ENCODE data around the genes MSH2 and MSH6.

GRCh38 chr2:47334150-47334805 is 34.8 kb upstream of the EPCAM start:
- PRO-cap, result no peak
- RAMPAGE, long total RNA, 3 experiments, result no peak in any of the 3 experiments

- PRO-cap, result no peak
- RAMPAGE, long total RNA, 3 experiments, result no peak in any of the 3 experiments
Measured at GRCh38 chr2:47378879-47379129, 9.7 kb downstream of the EPCAM start.

GRCh38 chr2:47402478-47403768 is at the start of gene MSH2:
MSH2 (plus strand) TSS chr2:47403156.
- PRO-cap, result bidirectional peak, plus-strand start at chr2:47403167, minus-strand start at chr2:47402954; bidirectional peak, plus-strand start at chr2:47403691, minus-strand start at chr2:47403558
- RAMPAGE, long total RNA, 3 experiments, result start-site peak on the plus strand in 2 of 3 experiments, at chr2:47403134-47403180 at its widest, 41 to 68 reads per replicate

- PRO-cap, result no peak
- RAMPAGE, long total RNA, 3 experiments, result no peak in any of the 3 experiments
Measured at GRCh38 chr2:47690715-47691191, 92.2 kb upstream of the MSH6 start.

DNA sequence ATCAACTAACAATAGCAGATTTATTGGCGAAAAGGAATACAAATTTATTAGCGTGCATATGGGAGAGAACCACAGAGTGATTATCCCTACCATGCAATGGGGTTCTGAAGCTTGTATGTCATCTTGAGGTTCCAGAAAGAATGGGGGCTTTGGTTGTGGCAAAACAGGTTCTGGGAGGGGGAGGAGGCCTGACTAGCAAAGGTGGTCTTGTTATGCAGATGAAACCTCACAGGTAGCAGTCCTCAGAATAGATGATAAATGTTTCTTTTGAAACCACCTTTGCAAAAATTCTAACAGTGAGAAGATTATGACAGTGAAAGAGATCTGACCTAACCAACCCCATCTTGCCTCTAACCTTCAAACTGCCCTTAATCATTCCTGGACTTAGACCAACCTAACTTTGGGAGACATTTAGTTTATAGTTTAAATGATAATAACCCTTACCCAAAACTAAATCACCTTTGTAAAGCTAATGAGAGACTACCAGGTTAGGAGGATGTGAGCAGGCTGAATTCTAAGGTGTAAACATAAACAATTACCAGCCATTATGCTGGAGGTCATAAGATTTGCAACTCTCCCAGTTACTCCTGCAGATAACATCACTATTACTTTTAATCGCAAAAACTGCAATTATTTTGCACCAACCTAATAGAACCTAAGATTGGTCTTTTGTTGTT is 86.7 kb upstream of the MSH6 start:
- PRO-cap, result no peak
- RAMPAGE, long total RNA, 3 experiments, result no peak in any of the 3 experiments

- PRO-cap, result unidirectional peak, minus-strand start at chr2:47782751; bidirectional peak, plus-strand start at chr2:47783145, minus-strand start at chr2:47782948
- RAMPAGE, long total RNA, 3 experiments, result start-site peak on the plus strand in 1 of 3 experiments, at chr2:47783145-47783161 at its widest, 34 reads per replicate
Measured at GRCh38 chr2:47782460-47783547, at the start of gene MSH6. MSH6 (plus strand) TSS chr2:47783145.

- PRO-cap, result bidirectional peak, plus-strand start at chr2:47783955, minus-strand start at chr2:47783753
- RAMPAGE, long total RNA, 3 experiments, result no peak in any of the 3 experiments
Measured at GRCh38 chr2:47783548-47784295, 777 bp downstream of the MSH6 start.

DNA sequence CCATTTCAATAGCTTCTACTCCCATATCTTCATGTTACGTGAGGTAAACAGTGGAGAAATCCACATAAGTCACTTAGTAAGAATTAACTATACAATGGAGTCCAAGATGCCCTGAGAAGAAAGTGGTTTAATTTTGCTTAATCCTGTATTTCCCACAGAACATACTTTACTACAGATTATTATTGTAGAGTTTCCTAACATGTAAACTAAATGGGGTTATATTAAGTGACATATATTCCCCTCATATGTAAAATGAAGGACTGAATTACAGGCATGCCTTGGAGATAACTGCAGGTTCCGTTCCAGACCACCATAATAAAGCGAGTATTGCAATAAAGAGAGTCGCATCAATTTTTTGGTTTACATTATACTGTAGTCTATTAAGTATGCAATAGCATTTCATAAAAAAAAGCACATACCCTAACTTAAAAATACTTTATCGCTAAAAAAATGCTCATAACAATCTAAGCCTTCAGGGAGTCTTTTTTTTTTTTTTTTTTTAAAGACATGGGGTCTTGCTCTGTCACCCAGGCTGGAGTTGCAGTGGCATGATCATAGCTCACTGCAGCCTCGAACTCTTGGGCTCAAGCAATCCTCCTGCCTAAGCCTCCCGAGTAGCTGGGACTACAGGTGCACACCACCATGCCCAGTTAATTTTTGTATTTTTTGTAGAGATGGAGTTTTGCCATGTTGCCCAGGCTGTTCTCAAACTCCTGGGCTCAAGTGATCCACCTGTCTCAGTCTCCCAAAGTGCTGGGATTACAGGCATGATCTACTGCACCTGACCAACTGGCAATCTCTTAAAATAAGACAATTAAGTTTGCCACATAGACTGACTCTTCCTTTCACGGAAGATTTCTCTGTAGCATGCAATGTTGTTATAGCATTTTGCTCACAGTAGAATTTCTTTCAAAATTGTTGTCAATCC is 31.2 kb downstream of the MSH6 start:
- PRO-cap, result no peak
- RAMPAGE, long total RNA, 3 experiments, result no peak in any of the 3 experiments

GRCh38 chr2:47822004-47822660 is 39.2 kb downstream of the MSH6 start:
- PRO-cap, result no peak
- RAMPAGE, long total RNA, 3 experiments, result no peak in any of the 3 experiments

- PRO-cap, result no peak
- RAMPAGE, long total RNA, 3 experiments, result no peak in any of the 3 experiments
Measured at GRCh38 chr2:47869707-47870812, 36.2 kb downstream of the FBXO11 start.

DNA sequence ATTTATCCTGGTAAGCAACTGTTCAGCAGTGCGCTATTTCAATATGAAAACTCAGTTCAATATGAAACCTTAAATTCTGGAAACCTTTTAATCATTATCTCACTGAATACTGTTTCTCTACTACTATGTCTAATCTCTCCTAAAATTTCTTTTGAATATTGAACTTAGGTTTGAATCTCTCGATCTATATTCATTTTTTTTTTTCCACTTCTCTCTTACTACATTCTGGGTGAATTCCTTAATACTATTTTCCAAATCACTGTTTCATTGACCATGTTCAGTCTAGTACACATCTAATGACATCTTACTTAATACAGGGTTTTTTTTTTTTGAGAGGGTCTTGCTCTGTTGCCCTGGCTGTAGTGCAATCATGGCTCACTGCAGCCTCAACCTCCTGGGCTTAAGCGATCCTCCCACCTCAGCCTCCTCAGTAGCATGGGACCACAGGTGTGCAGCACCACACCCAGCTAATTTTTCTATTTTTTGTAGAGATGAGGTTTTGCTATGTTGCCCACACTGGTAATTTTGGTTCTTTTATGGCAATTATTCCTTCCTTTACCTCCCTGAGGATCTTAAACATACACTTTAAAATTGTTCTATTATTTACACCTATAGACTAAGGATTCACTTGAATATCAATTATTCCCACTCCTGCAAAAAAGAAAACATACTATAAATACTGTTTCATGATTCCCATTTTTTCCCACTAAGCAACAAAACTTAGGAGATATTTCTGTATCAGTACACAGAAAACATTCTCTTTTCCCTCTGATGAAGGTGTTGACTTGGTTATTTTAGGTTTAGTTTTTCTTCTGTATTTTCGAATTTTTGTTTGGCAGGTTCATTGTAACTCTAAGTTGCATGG is 29.3 kb downstream of the FBXO11 start:
- PRO-cap, result no peak
- RAMPAGE, long total RNA, 3 experiments, result start-site peak on the minus strand in 1 of 3 experiments, centred at position 296 of the sequence, 8 reads per replicate

DNA sequence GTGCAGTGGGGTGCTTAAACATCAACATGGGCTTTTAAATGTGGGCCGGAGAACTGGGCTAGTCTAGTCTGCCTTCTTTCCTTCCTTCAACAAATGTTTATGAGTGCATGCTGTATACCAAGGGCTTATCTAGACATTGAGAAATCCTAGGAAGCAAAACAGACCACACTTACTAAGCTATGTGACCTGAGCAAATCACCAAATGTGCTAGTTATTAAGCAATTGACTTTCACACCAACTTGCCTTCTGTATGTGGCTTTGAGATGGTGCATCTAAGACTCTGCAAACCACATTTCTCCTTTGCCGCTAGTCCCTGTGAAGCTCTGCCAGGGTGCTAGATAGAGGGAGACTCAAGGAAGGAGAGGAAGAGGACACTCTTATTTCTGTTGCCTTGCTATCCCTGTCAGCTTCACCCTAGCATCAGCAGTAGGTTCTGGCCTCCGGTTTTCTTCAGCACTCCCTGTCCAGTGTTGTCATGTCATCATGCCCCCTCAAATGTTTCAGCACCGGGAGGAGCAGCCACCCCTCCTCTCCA is 201.2 kb upstream of the FOXN2 start:
- PRO-cap, result no peak
- RAMPAGE, long total RNA, 3 experiments, result no peak in any of the 3 experiments

DNA sequence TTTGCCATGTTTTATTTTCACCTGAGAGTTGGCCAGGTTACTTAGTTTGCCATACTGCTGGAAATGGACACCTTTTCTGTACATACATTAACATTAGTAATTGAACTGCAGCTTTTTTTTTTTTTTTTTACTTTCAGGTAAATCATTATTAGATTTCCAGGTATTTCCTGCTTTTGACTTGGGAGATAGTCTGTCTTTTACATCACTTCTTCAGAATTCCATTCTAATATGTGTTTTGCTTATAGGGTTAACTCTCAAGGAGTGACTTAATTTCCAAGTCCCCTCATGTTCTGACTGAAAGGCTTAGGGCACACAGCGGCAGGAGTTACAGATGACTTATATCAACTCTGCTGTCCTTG is 160.4 kb upstream of the FOXN2 start:
- PRO-cap, result no peak
- RAMPAGE, long total RNA, 3 experiments, result no peak in any of the 3 experiments

DNA sequence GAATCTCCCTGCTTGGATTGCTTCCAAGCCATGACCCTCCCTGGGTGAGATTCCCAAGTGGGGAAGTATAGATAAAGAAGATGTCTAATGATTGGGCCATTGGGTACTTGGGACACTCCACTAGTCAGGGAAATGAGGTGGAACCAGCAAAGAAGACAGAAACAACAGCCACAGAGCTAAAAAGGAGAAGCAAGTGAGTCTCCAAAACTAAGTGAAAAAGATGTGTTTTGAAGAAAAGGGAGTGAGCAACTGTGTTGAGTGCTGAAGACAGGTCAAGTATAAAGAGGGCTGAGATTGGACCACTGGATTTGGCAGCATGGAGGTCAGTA is 61.2 kb upstream of the FOXN2 start:
- PRO-cap, result no peak
- RAMPAGE, long total RNA, 3 experiments, result no peak in any of the 3 experiments

GRCh38 chr2:48313409-48313946 is 1.0 kb upstream of the FOXN2 start:
- PRO-cap, result no peak
- RAMPAGE, long total RNA, 3 experiments, result no peak in any of the 3 experiments

DNA sequence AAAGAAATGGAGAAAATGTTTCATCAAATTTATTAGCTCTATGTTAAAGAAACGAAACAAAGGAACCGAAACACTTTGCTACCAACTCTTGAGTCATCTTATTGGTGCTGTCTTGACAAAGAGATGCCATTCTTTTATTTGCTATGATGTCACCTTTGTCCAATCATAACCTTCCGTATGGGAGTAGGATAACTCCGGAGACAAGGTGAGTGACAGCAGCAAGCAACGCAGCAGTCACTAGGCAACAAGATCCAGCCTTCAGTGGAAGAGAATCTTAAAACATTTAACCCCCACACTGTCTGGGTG is 42.4 kb upstream of the PPP1R21 start:
- PRO-cap, result no peak
- RAMPAGE, long total RNA, 3 experiments, result no peak in any of the 3 experiments

DNA sequence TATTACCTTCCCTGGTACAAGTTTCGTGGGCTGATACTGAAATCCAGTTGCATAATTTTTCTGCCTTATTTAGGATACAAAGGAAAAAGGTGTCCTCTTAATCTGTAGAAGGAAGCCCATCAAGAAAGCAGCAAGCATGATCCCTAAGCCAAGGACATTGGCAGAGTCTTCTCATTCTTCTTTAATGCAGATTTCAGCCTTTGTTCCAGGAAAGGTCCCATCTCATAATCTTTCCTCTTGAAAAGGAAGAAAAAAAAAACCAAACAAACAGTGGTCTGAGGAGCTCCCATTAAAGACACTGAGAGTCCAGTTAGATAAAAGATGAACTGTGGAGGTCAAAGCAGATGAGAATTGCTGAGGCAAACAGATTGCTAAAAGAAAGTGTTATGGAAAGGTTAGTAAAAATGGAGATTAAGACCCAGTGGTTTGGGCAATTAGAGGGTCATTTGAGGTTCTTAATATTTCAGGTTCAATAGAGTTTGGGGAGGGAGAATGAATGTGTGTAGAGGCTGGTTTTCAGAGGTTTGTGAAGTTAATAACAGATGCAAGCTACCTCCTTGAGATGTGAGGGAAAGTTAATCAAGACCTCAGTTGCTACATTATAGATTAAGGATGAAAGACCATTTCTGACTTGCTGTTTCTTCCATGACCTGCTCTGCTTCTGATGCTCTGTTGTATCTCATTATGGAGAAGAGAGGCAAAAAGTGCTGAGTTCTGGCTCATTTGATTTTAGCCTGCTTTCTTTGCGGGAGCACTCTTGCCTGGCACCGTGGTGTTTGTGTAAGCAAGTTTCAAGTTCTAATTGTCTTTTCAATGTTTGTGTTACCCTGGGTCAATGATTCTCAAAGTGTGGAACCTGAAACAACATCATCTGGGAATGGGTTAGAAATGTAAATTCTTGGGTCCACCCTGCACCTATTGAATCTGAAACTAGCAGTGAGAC is 3.5 kb downstream of the PPP1R21 start:
- PRO-cap, result no peak
- RAMPAGE, long total RNA, 3 experiments, result no peak in any of the 3 experiments

DNA sequence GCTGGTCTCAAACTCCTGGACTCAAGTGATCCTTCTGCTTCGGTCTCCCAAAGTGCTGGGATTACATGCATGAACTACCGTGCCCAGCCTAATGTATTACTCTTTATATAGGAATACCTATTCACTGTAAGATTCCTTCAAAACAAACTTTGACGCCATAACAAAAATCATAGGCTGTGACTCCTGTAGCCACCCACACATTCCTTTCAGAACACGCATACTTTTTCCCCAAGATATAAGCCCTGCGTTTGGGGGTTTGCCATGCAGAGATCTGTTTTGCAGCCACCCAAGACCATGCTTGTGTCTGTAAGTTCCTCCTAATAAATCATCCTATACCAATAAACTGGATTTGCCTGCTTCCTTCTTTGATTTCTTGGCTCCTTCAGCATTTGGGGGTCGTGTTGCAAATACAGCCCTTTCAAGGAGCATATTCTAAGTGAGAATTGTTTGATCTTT is 43.4 kb downstream of the PPP1R21 start:
- PRO-cap, result no peak
- RAMPAGE, long total RNA, 3 experiments, result no peak in any of the 3 experiments

- PRO-cap, result no peak
- RAMPAGE, long total RNA, 3 experiments, result no peak in any of the 3 experiments
Measured at GRCh38 chr2:48514704-48514991, 15.3 kb upstream of the STON1 start.

- PRO-cap, result no peak
- RAMPAGE, long total RNA, 3 experiments, result no peak in any of the 3 experiments
Measured at GRCh38 chr2:51990625-51991093, 958.7 kb upstream of the NRXN1 start.

Measured in tibial nerve (tissue), 3 donors.